Endothelial cell of umbilical vein (primary cell): ENCODE data around the genes TTLL13 and ZNF774.

DNA sequence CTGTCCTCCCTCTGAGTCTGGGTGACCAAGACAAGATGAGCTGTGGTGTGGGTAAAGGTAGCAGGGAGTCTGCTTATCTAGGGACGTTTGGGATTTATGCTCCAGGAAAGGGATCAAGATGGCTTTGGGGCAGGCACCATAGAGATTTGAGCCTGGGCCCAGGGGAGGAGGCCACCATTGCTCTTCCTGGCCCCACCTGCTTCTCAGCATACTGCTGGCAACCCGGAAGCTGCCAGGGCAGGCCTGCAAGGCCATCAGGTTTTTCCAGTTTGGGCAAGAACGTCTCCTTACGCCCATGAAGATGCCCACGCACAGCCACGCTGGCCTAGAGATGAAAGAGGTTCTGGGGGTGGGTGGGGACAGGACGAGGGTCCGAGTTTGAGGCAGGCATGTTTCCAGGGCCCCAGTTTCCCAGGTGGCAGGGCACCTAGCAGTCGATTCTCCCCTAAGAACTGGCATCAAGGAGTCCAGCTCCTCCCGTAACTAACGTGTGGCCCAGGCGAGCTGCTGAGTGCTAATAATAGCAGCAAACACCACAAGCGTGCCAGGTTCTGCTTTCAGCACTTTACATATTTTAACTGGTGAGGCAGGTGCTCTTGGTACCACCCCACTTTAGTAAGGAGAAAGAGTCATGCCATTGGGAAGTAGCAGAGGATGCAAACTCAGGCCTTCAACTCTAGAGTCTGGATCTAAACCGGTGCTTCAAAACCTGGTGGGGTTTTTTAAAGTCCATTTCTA lies 45.8 kb downstream of the ZNF710 start:
- PRO-cap, result no peak
CAGE:
- cytosol, long polyA minus RNA, result no peak
- cytosol, long polyA plus RNA, result no peak
- long polyA plus RNA, result no peak
- nucleus, long polyA minus RNA, result no peak
- nucleus, long polyA plus RNA, result no peak

- PRO-cap, result no peak
CAGE:
- cytosol, long polyA minus RNA, result no peak
- cytosol, long polyA plus RNA, result no peak
- long polyA plus RNA, result no peak
- nucleus, long polyA minus RNA, result no peak
- nucleus, long polyA plus RNA, result no peak
These were observed 35.0 kb downstream of the IDH2 start for GRCh38 chr15:90067172-90067748.

GRCh38 chr15:90075105-90076541 lies 26.6 kb downstream of the IDH2 start:
- PRO-cap, result no peak
CAGE:
- cytosol, long polyA minus RNA, result no peak
- cytosol, long polyA plus RNA, result no peak
- long polyA plus RNA, result no peak
- nucleus, long polyA minus RNA, result no peak
- nucleus, long polyA plus RNA, result no peak

DNA sequence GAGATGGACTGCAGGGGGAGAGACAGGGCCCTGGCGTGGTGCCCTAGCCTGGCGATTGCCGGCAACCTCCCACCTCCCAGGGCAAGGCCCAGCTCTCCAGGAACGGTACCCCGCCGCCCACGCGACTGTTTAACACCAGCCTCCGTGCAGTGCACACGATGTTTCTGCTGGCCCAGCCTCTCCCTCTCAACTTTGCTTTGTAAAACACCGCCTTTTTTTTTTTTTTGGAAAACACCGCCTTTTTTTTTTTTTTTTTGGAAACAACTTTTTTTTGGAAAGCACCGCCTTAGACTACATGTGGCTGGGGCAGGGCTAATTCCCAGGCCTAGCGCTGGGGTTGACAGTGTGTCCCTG lies 14.7 kb downstream of the IDH2 start:
- PRO-cap, result no peak
CAGE:
- cytosol, long polyA minus RNA, result no peak
- cytosol, long polyA plus RNA, result no peak
- long polyA plus RNA, result no peak
- nucleus, long polyA minus RNA, result no peak
- nucleus, long polyA plus RNA, result no peak

DNA sequence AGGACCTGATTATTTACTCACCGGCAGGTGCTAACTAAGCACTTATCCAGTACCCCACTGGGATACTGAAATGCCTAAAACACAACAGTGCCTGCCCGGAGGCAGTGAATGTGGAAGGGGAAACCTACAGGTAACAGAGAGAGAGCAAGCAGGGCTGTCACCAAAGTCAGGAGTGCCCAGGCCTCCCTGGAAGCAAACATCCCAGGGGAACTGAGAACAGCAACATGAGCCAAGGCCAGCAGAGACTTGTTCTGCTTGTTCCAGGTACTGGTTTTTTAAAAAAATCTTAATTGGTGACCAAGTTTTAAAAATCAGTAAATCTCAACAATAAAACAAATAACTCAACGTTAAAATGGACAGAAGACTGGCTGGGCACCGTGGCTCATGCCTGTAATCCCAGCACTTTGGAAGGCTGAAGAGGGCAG lies 6.6 kb downstream of the IDH2 start:
- PRO-cap, result no peak
CAGE:
- cytosol, long polyA minus RNA, result no peak
- cytosol, long polyA plus RNA, result no peak
- long polyA plus RNA, result no peak
- nucleus, long polyA minus RNA, result no peak
- nucleus, long polyA plus RNA, result no peak

DNA sequence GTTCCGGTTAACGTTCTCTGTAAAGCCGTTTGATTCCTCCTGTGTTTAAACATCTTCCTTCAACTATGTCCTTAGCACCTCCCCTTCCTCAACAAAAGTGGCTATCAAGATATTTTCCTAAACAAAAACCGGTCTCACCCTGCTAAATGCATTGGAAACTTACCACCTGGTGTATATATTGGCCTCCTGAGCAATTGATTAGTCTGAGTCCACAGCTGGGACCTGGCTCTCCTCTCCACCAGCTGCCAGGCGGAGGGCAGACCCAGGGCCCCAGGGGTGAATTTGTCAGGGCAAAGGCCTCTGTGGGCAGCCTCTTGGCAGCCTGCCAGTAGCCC lies 42.9 kb upstream of the IDH2 start:
- PRO-cap, result no peak
CAGE:
- cytosol, long polyA minus RNA, result no peak
- cytosol, long polyA plus RNA, result no peak
- long polyA plus RNA, result no peak
- nucleus, long polyA minus RNA, result no peak
- nucleus, long polyA plus RNA, result no peak

DNA sequence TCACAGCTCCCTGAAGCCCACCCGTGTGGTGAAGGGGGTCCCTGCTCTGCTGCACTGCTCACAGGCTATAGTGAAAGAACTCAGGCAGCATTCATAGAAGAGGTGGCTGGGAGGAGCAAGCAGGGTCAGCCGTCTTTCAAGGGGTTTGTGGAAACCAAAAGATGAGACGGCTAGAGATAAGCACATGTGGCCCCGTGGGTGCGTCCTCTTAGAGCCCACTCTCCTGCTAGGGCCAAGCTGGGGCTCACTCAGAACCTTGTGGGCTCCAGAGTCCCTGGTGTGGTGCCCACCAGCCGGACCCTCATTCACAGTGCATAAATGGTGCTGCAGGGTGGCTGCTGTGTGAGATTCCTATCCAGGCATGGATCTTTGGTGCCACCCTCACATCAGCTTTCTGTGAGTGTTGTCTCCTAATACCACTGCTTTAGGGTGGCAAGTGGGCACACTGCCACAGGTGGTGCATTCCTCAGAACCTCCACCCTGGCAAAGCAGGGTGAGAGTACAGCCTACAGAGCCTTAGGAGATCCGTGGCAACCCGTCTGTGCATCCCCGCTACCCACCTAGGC lies 11.2 kb upstream of the SEMA4B start:
- PRO-cap, result no peak
CAGE:
- cytosol, long polyA minus RNA, result no peak
- cytosol, long polyA plus RNA, result no peak
- long polyA plus RNA, result no peak
- nucleus, long polyA minus RNA, result no peak
- nucleus, long polyA plus RNA, result no peak

DNA sequence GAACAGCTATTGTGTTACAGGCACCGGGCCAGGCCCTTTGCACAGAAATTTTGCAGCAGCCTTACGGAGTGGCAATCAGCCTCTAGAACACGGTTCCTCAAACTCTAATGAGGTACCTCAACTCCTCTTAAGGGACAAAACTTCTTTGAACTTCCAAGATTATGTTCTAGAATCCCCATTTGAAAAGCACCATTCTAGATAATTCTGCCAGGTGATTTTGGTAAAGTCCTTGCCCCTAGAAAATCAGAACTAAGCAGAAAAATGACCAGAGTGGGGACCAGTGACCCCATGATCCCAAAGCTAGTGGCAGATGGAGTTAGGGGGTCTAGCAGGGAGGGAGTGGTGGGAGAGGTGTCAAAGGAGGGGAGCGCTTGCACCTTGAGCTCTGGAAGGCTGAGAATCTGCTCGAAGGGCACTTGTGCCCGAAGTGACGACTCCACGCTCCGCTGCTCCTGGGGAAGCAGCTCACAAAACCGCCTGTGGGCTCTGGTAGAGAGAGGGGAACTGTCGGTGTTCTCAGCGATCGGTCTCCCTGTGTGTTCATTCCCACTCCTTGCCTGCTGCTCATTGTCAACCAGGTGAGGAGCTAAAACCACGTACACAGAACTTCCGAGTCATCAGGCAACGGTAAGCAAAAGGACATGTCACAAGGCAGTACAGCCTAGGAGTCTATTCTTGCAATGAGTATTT lies 1.8 kb downstream of the CIB1 start:
- PRO-cap, result no peak
CAGE:
- cytosol, long polyA minus RNA, result no peak
- cytosol, long polyA plus RNA, result no peak
- long polyA plus RNA, result no peak
- nucleus, long polyA minus RNA, result no peak
- nucleus, long polyA plus RNA, result no peak

DNA sequence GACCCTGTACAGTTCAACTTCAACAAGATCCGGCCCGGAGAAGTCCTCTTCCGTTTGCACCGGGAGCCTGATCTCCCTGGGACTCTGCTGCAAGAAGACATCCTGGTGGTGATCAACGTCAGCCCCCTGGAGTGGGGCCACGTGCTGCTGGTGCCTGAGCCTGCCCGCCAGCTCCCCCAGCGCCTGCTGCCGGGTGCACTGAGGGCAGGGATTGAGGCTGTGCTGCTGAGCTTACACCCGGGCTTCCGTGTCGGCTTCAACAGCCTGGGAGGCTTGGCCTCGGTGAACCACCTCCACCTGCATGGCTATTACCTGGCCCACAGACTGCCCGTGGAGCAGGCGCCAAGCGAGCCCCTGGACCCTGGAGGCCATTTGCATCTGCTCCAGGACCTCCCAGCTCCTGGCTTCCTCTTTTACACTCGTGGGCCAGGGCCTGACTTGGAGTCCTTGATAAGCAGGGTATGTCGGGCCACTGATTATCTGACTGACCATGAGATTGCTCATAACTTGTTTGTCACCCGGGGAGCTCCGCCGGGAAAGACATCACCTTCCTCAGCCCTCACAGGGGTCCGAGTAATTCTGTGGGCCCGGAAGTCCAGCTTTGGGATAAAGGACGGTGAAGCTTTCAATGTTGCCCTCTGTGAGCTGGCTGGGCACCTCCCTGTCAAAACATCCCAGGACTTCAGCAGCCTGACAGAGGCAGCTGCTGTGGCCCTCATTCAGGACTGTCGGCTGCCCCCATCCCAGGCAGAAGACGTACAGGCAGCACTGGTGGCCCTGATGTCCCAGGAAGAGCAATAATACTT lies 7.5 kb downstream of the GDPGP1 start:
- PRO-cap, result no peak
CAGE:
- cytosol, long polyA minus RNA, result no peak
- cytosol, long polyA plus RNA, result no peak
- long polyA plus RNA, result no peak
- nucleus, long polyA minus RNA, result no peak
- nucleus, long polyA plus RNA, result no peak

GRCh38 chr15:90249291-90249905 lies at the start of gene TTLL13:
TSS of gene TTLL13 (plus strand) at chr15:90249556.
- PRO-cap, result bidirectional peak, plus-strand start at chr15:90249556, minus-strand start at chr15:90249387
CAGE:
- cytosol, long polyA minus RNA, result no peak
- cytosol, long polyA plus RNA, result no peak
- long polyA plus RNA, result no peak
- nucleus, long polyA minus RNA, result no peak
- nucleus, long polyA plus RNA, result no peak

DNA sequence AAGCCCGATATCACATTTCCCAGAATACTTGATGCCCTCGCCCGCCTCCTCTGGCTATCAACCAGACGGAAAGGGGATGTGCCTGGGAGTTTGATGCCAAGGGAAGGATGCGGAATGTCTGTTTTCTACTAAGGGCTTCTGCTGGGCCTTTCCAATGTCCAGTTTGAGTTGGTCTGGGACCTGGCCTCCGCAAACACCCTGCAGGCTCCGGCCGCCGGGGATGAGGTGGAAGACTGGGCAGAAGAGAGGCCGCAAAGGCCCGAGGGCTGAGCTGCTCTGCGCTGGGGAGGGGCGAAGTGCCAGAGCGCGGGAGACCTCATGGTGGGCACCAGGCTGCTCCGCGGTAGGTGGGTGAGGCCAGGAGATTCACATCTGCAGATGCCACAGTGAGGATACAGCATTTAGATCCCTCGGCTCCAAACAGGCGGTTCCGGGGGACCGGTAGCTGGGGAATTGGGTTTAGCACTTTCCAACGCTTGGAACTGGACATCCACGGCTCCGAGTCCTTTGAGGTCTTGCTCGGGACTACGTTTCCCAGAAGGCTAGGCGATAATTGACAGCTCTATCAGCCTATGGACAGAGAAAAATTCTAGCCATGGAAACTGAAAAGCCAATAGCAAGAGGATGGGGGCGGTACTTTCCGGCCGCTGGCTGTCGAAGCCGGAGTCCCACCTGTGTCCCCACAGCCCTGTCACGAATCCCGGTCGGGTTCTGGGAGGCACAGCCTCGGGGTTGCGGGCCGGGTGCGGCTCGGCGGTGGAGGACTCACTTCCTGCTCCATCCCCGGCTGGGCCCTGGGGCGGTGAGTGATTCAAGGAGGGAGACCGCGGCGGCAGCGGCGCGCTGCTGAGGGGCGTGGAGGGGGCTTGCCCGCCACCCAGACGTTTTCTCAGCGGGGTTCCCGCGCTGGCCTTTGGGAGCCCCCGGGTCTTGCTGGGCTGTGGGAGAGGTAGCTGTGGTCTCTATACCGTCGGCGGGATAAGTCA lies at the start of gene ZNF774:
TSS of gene ZNF774 (plus strand) at position 675 of the 986 bp plus-strand sequence.
- PRO-cap, result bidirectional peak, plus-strand start at position 696 of the sequence, minus-strand start at position 509 of the sequence
CAGE:
- cytosol, long polyA minus RNA, result no peak
- cytosol, long polyA plus RNA, result no peak
- long polyA plus RNA, result no peak
- nucleus, long polyA minus RNA, result start-site peak on the plus strand centred at position 668 of the sequence, 29 bp wide, 14 reads
- nucleus, long polyA plus RNA, result no peak

GRCh38 chr15:90413162-90413834 lies 25.3 kb downstream of the IQGAP1 start:
- PRO-cap, result no peak
CAGE:
- cytosol, long polyA minus RNA, result no peak
- cytosol, long polyA plus RNA, result no peak
- long polyA plus RNA, result no peak
- nucleus, long polyA minus RNA, result no peak
- nucleus, long polyA plus RNA, result no peak

DNA sequence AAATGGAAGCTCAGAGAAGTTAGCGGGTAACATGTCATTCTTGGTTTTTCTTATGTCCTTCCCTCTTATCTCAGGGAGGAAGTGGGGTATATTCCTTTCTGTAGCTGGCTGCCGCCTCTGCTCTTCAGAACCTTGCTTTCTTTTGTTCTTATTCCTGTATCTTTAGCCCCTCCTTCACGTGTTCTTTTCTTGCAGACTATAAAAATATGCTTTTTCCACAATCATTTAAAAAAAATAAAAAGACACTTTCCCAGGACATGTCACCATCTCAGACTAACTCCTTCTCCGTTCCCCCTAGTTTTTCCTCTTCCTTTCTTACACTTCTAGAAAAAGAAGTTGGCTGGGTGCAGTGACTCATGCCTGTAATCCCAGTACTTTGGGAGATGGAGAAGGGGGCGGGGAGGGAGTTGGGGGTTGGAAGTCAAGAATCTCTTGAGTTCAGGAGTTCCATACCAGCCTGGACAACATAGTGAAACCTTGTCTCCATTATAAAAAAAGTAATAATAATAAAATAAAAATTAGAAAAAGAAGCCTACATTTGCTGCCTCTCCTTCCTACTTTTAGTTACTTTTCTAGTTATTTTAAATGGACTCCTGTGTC lies 25.9 kb downstream of the IQGAP1 start:
- PRO-cap, result no peak
CAGE:
- cytosol, long polyA minus RNA, result no peak
- cytosol, long polyA plus RNA, result no peak
- long polyA plus RNA, result no peak
- nucleus, long polyA minus RNA, result no peak
- nucleus, long polyA plus RNA, result no peak

DNA sequence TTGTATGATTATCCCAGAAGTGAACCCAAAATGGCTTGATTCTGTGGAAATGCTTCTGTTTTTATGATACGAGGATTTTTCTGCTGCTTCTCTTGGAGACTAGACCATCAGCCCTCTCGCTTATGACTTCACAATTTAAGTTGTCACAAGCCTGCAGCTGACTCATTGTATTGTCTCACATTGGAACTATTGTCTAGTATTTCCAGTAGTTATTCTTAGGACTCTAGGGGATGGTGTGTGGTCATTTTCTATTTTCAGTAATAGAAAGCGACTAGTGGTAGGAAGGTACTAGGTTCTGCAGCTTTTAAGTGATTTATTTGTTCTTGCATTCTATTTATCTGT lies 66.4 kb upstream of the CRTC3 start:
- PRO-cap, result bidirectional peak, plus-strand start at position 260 of the sequence, minus-strand start at position 118 of the sequence
CAGE:
- cytosol, long polyA minus RNA, result no peak
- cytosol, long polyA plus RNA, result no peak
- long polyA plus RNA, result no peak
- nucleus, long polyA minus RNA, result no peak
- nucleus, long polyA plus RNA, result no peak

- PRO-cap, result no peak
CAGE:
- cytosol, long polyA minus RNA, result no peak
- cytosol, long polyA plus RNA, result no peak
- long polyA plus RNA, result no peak
- nucleus, long polyA minus RNA, result no peak
- nucleus, long polyA plus RNA, result no peak
These were observed 48.8 kb upstream of the CRTC3 start for GRCh38 chr15:90480984-90481272.

GRCh38 chr15:90499925-90500760 lies 29.6 kb upstream of the CRTC3 start:
- PRO-cap, result no peak
CAGE:
- cytosol, long polyA minus RNA, result no peak
- cytosol, long polyA plus RNA, result start-site peak on the plus strand at chr15:90500304-90500426, 25 and 62 reads in 2 replicates; start-site peak on the plus strand at chr15:90500625-90500631, 30 and 23 reads in 2 replicates
- long polyA plus RNA, result no peak
- nucleus, long polyA minus RNA, result no peak
- nucleus, long polyA plus RNA, result no peak

DNA sequence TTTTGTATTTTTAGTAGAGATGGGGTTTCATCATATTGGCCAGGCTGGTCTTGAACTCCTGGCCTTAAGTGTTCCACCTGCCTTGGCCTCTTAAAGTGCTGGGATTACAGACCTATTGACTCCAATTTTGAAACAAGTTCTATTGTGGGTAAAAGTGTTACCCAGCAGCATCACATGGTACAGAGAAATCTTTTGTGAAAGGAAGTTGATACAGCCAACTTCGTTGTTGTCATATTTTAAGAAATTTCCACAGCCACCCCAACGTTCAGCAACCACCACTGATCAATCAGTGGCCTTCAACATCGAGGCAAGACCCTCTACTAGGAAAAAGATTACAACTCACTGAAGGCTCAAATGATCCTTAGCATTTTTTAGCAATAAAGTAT lies 38.8 kb downstream of the CRTC3 start:
- PRO-cap, result no peak
CAGE:
- cytosol, long polyA minus RNA, result no peak
- cytosol, long polyA plus RNA, result no peak
- long polyA plus RNA, result no peak
- nucleus, long polyA minus RNA, result no peak
- nucleus, long polyA plus RNA, result no peak

GRCh38 chr15:90598011-90598901 lies 68.5 kb downstream of the CRTC3 start:
- PRO-cap, result no peak
CAGE:
- cytosol, long polyA minus RNA, result no peak
- cytosol, long polyA plus RNA, result no peak
- long polyA plus RNA, result no peak
- nucleus, long polyA minus RNA, result no peak
- nucleus, long polyA plus RNA, result no peak

GRCh38 chr15:90642421-90643191 lies 74.5 kb upstream of the BLM start:
- PRO-cap, result no peak
CAGE:
- cytosol, long polyA minus RNA, result no peak
- cytosol, long polyA plus RNA, result no peak
- long polyA plus RNA, result no peak
- nucleus, long polyA minus RNA, result no peak
- nucleus, long polyA plus RNA, result no peak

- PRO-cap, result no peak
CAGE:
- cytosol, long polyA minus RNA, result no peak
- cytosol, long polyA plus RNA, result no peak
- long polyA plus RNA, result no peak
- nucleus, long polyA minus RNA, result no peak
- nucleus, long polyA plus RNA, result no peak
These were observed 832 bp upstream of the BLM start for GRCh38 chr15:90716352-90716675.